Measurements from ENCODE around the genes EFCAB2, SMYD3 and CNST.

GRCh38 chr1:244834653-244834836, 913 bp upstream of the COX20 start:
- PRO-cap, result no peak
- RRBS, result no CpG with 5 or more reads among the region's 8 CpGs

DNA sequence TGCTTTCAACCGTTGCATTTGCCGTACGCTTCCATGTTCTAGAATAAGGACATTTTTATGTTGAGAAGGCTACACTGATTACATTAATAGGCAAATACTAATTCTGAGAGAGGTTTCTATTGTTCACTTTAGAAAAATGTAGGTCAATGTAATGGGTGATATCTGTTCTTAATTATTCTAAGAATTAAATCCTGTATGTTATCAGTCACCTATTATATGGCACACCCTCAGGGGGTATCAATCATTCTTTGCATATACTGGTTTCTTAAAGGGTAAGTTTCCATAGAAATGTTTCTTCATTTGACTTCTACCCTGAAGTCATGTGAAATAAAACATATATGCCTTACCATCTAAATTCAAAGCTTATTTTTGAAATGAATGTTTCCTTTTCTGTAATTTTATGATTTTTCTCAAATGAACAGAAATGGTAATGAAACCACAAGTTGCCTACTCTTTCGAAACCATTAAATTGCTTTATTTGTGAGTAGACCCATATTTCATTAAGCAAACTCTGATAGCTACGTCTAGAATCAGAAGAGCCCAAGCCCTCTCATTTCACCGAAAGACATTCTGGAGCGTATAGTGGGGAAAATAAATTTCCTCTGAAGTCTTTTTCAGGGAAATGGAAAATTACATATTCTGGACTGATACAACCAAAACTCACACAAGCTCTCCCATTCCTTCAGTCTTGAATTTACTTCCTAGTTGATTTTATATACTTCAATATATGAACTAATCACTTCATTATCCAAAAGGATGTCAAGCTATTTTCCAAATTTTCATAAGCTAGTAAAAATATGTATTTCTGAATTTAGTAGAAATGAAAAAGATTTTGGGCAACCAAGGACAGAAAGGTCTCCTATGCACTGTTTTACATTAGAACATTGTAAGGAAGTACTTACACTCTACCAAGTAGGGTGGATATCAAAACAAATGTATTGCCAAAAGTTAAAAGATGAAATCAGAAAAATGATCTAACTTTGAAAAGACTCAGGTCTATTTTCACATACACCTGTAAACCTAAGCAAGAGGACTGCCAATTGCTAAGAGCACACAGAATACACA, 12.4 kb downstream of the COX20 start:
- PRO-cap, result bidirectional peak, plus-strand start at position 834 of the sequence, minus-strand start at position 569 of the sequence
- RRBS, result no CpG with 5 or more reads among the region's 7 CpGs

DNA sequence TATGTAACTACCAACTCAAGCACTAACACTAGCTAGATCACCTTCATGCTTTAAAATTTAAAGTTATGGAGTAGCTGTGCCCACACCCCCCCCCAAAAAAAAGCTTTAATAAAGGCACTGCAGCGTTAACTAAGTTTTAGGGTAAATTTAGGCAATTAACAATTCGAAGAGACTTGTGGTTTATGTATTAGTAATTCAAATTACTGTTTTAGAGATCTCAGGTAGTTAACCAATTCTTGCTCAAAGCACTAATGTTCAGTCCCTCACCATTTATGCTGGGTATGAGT, 14.0 kb downstream of the HNRNPU start:
- PRO-cap, result no peak
- RRBS, result no CpG with 5 or more reads among the region's 2 CpGs

DNA sequence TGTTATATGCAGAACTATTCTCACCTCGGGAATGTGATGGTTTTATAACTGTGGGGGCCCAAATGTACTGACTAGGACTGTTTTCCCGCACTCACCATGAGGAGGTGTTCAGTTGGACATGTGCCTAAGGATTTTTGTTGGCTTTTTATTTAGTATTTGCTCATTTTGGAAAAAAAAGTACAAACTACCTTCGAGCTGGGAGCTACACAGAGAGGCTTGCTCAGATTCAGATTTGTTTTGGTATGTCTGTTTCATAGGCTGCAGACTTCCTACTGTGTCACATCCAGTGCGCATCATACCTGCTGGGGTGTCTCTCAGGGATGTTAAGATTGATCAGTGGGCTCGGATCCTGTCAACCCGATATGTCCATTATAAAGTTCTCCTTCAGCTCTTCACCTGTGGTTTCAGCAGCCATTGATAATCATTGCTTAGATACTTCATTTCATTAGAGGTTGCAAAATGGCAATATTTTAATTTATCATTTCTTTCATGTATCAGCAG, 50.2 kb upstream of the EFCAB2 start:
- PRO-cap, result no peak
- RRBS, result no CpG with 5 or more reads among the region's 6 CpGs

DNA sequence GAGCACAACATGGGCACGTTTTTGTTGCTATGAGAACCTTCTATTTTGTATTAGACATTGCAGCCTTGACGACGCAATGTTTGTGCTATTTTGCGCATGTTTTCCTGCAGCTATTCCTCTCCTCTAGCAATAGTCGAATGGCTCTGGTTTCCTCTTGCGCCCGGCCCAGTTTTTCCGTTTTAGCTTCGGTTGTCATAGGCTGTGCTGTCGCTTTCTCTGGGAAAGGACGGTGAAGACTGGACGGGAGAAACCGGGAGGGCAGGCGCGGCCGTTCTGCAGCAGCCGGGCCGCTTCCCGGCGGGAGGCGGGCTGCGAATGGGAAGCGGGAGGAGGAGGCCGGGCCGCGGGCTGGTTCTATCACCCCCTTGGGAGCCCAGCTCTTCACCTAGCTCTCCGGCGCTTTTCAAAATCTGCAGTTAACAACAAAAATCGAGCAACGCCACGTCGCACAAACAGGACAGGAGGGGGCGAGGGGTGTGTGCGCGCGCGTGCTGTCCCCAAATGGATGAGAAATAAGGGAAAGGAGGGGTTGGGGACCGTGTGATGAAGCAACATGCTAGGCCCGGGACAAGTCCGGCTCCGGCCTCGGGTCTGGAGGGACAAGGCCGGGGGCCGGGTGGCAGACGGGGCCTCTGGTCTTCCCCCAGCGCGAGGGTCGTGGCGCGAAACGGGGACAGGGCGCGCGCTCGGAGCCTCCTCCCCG, at the start of gene EFCAB2:
Gene EFCAB2 (plus strand): TSS at position 113 of the 703 bp plus-strand sequence.
- PRO-cap, result bidirectional peak, plus-strand start outside the sequence, minus-strand start at position 412 of the sequence
- RRBS, result 1% methylated on average over 15 of the region's 56 CpGs

GRCh38 chr1:245045231-245046159, 76.0 kb downstream of the EFCAB2 start:
- PRO-cap, result no peak
- RRBS, result no CpG with 5 or more reads among the region's 9 CpGs

GRCh38 chr1:245051355-245052678, 82.3 kb downstream of the EFCAB2 start:
- PRO-cap, result no peak
- RRBS, result no CpG with 5 or more reads among the region's 29 CpGs

DNA sequence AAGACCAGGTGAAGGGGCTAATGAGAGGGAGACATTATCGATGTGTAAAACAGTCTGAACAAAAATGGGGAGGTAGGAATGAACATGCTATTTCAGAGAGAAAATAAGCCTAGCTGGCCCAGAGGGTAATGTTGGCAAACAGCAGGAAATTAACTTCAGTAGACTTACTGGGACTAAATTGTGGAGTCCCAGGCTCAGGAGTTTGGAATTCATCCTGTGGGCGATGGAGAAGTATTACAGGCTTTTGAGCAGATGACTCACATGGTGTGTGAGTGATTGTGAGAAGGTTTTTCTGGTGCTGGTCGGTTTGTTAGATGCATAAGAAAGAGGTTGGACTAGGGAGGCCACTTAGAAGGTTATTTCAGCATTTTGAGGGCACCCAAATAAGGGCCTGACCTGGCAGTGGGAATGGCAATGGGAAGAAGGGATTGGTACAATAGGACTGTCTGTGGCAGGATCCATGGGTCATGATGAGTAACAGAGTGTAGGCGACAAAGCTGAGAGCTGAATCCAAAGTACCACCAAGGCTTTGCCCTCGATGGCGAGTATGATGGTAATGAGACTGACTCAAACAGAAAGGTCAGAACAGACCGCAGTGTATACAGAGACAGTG, 69.3 kb upstream of the KIF26B start:
- PRO-cap, result bidirectional peak, plus-strand start at position 319 of the sequence, minus-strand start at position 166 of the sequence
- RRBS, result no CpG with 5 or more reads among the region's 7 CpGs

- PRO-cap, result no peak
- RRBS, result 13% methylated on average over 5 of the region's 35 CpGs
These were observed 641 bp downstream of the KIF26B start for GRCh38 chr1:245155472-245155780.

- PRO-cap, result no peak
- RRBS, result no CpG with 5 or more reads among the region's 7 CpGs
These were observed 526.3 kb downstream of the SMYD3 start for GRCh38 chr1:245980584-245981398.

DNA sequence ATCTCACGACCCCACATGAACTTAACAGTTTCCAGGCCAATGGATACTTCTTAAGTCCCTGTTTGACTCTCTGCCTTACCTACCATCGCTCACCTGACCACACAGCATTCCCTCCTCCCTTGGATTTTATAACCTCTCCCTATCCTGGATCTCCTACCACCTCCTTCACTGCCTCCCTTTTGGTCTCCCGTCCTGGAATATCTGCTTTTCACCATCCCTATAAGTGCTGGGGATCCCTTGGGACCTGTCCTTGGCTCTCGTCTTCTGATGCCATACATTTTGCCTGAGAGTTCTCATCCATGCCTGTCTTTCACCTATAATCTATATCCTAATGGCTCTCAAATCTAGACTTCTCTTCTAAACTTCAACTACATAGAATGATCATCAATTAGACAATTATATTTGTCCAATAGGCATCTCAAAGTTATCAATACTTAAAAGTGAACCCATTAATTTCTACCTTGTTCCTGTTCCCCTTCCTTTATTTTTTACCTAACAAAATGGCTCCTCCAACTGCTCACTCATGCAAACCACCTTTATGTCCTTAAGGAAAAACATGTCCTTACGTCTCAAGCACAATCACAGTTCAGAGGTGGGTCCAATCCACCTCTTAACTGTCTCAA, 522.0 kb downstream of the SMYD3 start:
- PRO-cap, result no peak
- RRBS, result no CpG with 5 or more reads among the region's 5 CpGs

GRCh38 chr1:246071299-246072060, 435.6 kb downstream of the SMYD3 start:
- PRO-cap, result no peak
- RRBS, result no CpG with 5 or more reads among the region's 16 CpGs

- PRO-cap, result no peak
- RRBS, result no CpG with 5 or more reads among the region's 4 CpGs
These were observed 419.9 kb downstream of the SMYD3 start for GRCh38 chr1:246087005-246087666.

GRCh38 chr1:246506304-246507497, at the start of gene SMYD3:
Gene SMYD3 (minus strand): TSS chr1:246507279.
- PRO-cap, result bidirectional peak, plus-strand start at chr1:246506934, minus-strand start at chr1:246506860; bidirectional peak, plus-strand start at chr1:246507361, minus-strand start at chr1:246507272
- RRBS, result under 1% methylated on average over 17 of the region's 90 CpGs

GRCh38 chr1:246566092-246567161, at the start of gene CNST:
Gene CNST (plus strand): TSS chr1:246566456.
- PRO-cap, result bidirectional peak, plus-strand start at chr1:246566504, minus-strand start at chr1:246566261; bidirectional peak, plus-strand start at chr1:246567061, minus-strand start at chr1:246566983
- RRBS, result under 1% methylated on average over 34 of the region's 82 CpGs

- PRO-cap, result no peak
- RRBS, result 85% methylated on average over 5 of the region's 16 CpGs
These were observed 62.5 kb downstream of the SCCPDH start for GRCh38 chr1:246786515-246787204.

GRCh38 chr1:246810578-246810995, 86.4 kb downstream of the SCCPDH start:
- PRO-cap, result no peak
- RRBS, result no CpG with 5 or more reads among the region's 9 CpGs

DNA sequence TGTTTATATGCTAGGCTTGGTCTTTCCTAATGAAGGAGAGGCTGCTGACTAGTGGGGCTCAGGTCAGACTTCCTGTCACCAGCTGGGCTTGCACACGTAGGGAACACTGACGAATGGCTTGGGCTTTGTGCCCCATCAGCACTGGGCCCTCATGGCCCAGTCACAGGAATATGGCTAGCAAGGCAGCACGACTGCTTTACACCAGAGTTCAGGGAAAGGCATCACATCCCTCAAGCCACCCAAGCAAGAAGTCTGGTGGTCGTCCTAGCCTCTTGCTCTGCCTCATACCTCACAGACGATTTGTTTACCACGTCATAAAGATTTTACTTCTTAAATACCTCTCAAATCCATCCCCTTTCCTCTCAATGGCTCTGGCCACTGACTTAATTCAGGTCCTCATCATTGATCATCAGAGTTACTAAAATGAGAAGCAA, 30.4 kb upstream of the AHCTF1 start:
- PRO-cap, result no peak
- RRBS, result no CpG with 5 or more reads among the region's 6 CpGs

- PRO-cap, result no peak
- RRBS, result no CpG with 5 or more reads among the region's 1 CpG
These were observed 32.0 kb downstream of the ZNF124 start for GRCh38 chr1:247139665-247140399.

GRCh38 chr1:247150471-247151234, 21.2 kb downstream of the ZNF124 start:
- PRO-cap, result no peak
- RRBS, result no CpG with 5 or more reads among the region's 5 CpGs